ENCODE data around the genes GRB7, MED24 and NR1D1.

- PRO-cap, 3 experiments, result no peak in any of the 3 experiments
- RAMPAGE, long total RNA, 2 experiments, result no peak in any of the 2 experiments
- RRBS, result no CpG with 5 or more reads among the region's 4 CpGs
Measured at GRCh38 chr17:39406339-39407361, 5.2 kb upstream of the FBXL20 start.

- PRO-cap, 3 experiments, result no peak in any of the 3 experiments
- RAMPAGE, long total RNA, 2 experiments, result no peak in any of the 2 experiments
- RRBS, result no CpG with 5 or more reads among the region's 13 CpGs
Measured at GRCh38 chr17:39462964-39463262, 1.6 kb downstream of the CDK12 start.

GRCh38 chr17:39618471-39619184, 8.1 kb upstream of the PPP1R1B start:
- PRO-cap, 3 experiments, result no peak in any of the 3 experiments
- RAMPAGE, long total RNA, 2 experiments, result no peak in any of the 2 experiments
- RRBS, result 1% methylated on average over 13 of the region's 24 CpGs

GRCh38 chr17:39633616-39634205, 3.2 kb upstream of the STARD3 start:
- PRO-cap, 3 experiments, result no peak in any of the 3 experiments
- RAMPAGE, long total RNA, 2 experiments, result no peak in any of the 2 experiments
- RRBS, result no CpG with 5 or more reads among the region's 7 CpGs

DNA sequence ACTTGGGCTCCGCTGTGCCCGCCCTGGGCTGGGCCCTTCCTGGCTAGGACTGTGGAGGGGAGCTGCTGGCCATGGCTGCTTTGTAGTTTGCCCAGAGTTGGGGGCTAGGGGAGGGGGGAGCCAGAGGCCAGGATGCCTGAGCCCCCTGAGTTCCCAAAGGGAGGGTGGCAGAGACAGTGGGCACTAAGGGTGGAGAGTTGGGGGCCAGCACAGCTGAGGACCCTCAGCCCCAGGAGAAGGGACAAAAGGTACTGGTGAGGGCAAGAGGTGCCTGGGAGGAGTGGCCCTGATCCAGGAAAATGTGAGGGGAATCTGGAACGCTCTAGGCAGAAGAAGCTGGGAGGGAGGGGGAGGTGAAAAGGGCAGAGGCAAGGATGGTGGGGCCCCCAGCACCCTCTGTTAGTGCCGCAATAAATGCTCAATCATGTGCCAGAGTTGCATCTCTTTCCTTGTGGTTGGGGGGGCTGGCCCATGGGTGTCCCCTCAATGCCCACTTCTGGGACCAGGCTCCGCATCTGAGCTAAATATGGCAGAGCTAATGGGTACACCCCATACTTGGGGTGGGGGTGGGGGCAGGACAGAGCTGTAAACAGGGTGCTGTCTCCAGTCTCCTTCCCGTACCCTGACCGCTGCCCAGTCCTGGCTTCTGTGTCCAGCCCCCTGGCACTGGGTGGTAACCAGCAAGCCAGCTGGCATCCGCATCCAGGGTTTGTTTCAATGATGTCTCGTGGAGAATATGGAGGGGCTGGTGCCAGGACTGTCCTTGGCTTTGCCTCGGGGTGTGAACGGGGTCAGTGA, 1.2 kb downstream of the TCAP start:
- PRO-cap, 3 experiments, result no peak in any of the 3 experiments
- RAMPAGE, long total RNA, 2 experiments, result no peak in any of the 2 experiments
- RRBS, result no CpG with 5 or more reads among the region's 11 CpGs

DNA sequence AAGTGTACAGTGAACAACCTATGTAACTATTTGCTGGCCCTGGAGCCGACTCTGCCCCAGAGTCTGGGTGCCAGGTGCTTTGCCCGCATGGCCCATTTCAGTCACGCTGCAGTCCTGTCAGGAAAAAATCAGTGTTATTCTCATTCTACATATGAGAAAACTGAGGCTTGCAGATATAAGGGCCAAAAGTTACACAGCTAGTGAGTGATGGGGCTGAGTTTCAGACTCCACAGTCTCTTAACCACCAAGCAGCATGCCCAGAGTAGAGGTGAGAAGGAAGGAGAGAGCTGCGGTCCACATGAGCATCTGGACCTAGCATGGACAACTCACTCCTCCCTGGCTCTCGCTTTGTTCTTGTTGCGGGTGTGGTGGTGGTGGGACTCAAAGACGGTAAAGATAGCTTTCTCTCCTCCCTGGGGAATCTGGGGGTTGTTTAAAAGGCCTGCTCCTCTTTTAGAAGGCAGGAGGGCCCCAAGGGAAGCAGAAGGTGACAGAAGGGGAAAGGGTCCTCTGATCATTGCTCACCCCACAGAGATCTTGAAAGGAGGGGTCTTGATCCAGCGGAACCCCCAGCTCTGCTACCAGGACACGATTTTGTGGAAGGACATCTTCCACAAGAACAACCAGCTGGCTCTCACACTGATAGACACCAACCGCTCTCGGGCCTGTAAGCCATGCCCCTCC, 9.1 kb downstream of the ERBB2 start:
- PRO-cap, 3 experiments, result no peak in any of the 3 experiments
- RAMPAGE, long total RNA, 2 experiments, result no peak in any of the 2 experiments
- RRBS, result no CpG with 5 or more reads among the region's 11 CpGs

- PRO-cap, 3 experiments, result no peak in any of the 3 experiments
- RAMPAGE, long total RNA, 2 experiments, result no peak in any of the 2 experiments
- RRBS, result 95% methylated on average over 3 of the region's 23 CpGs
Measured at GRCh38 chr17:39709470-39710608, 10.0 kb downstream of the ERBB2 start.

DNA sequence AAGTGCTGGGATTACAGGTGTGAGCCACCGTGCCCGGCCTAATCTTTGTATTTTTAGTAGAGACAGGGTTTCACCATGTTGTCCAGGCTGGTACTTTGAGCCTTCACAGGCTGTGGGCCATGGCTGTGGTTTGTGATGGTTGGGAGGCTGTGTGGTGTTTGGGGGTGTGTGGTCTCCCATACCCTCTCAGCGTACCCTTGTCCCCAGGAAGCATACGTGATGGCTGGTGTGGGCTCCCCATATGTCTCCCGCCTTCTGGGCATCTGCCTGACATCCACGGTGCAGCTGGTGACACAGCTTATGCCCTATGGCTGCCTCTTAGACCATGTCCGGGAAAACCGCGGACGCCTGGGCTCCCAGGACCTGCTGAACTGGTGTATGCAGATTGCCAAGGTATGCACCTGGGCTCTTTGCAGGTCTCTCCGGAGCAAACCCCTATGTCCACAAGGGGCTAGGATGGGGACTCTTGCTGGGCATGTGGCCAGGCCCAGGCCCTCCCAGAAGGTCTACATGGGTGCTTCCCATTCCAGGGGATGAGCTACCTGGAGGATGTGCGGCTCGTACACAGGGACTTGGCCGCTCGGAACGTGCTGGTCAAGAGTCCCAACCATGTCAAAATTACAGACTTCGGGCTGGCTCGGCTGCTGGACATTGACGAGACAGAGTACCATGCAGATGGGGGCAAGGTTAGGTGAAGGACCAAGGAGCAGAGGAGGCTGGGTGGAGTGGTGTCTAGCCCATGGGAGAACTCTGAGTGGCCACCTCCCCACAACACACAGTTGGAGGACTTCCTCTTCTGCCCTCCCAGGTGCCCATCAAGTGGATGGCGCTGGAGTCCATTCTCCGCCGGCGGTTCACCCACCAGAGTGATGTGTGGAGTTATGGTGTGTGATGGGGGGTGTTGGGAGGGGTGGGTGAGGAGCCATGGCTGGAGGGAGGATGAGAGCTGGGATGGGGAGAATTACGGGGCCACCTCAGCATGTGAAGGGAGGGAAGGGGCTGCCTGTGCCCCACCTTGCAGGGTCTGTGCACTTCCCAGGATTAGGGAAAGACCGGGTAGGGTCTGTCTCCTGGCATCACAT, 5.5 kb downstream of the MIEN1 start:
- PRO-cap, 3 experiments, result no peak in any of the 3 experiments
- RAMPAGE, long total RNA, 2 experiments, result no peak in any of the 2 experiments
- RRBS, result 96% methylated on average over 5 of the region's 25 CpGs

- PRO-cap, 3 experiments, result peak in 1 of 3 experiments; most common plus-strand start chr17:39737938 (in 1); most common minus-strand start chr17:39737811 (in 1)
- RAMPAGE, long total RNA, 2 experiments, result start-site peak on the plus strand in 1 of 2 experiments, at chr17:39737895-39737987 at its widest, 6 reads per replicate
- RRBS, result no CpG with 5 or more reads among the region's 23 CpGs
Measured at GRCh38 chr17:39737209-39738058, at the start of gene GRB7. Gene GRB7 (plus strand): TSS chr17:39737938.

DNA sequence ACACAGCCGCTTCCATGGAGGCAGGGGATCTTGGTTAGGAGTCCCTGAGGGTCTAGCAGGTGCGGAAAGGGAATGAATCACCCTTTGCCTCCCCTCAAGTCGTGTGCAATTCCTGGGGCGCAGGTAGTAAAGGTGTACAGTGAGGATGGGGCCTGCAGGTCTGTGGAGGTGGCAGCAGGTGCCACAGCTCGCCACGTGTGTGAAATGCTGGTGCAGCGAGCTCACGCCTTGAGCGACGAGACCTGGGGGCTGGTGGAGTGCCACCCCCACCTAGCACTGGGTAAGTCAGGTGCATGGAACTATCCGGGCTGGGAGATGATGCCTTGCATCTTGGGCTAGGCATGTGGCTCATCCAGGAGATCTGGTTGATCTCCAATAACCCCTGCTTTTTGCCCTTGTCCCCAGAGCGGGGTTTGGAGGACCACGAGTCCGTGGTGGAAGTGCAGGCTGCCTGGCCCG, 5.1 kb downstream of the GRB7 start:
- PRO-cap, 3 experiments, result no peak in any of the 3 experiments
- RAMPAGE, long total RNA, 2 experiments, result no peak in any of the 2 experiments
- RRBS, result no CpG with 5 or more reads among the region's 15 CpGs

DNA sequence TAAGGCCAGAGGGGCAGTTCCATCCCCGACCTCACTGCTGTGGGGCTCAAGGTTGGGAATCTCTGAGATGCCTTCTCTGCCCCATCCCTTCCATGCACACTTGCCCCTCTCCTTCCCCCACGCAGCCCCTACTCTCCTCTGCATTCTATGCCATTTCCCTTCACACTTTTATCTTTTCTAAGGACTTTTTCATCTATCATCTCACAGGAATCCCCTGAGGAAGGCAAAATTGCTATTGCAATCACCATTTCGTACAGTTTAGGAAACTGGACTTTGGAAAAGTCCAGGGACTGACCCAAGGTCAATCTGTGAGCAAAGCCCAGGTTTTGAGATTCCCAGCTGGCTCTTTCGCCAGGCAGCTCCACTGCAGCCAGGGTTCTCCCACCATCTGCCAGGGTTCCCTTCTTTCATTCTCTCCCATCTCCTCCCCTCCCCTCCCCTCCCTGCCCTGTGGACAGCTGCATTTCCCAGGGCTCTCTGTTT, 12.1 kb upstream of the GSDMA start:
- PRO-cap, 3 experiments, result no peak in any of the 3 experiments
- RAMPAGE, long total RNA, 2 experiments, result no peak in any of the 2 experiments
- RRBS, result no CpG with 5 or more reads among the region's 4 CpGs

DNA sequence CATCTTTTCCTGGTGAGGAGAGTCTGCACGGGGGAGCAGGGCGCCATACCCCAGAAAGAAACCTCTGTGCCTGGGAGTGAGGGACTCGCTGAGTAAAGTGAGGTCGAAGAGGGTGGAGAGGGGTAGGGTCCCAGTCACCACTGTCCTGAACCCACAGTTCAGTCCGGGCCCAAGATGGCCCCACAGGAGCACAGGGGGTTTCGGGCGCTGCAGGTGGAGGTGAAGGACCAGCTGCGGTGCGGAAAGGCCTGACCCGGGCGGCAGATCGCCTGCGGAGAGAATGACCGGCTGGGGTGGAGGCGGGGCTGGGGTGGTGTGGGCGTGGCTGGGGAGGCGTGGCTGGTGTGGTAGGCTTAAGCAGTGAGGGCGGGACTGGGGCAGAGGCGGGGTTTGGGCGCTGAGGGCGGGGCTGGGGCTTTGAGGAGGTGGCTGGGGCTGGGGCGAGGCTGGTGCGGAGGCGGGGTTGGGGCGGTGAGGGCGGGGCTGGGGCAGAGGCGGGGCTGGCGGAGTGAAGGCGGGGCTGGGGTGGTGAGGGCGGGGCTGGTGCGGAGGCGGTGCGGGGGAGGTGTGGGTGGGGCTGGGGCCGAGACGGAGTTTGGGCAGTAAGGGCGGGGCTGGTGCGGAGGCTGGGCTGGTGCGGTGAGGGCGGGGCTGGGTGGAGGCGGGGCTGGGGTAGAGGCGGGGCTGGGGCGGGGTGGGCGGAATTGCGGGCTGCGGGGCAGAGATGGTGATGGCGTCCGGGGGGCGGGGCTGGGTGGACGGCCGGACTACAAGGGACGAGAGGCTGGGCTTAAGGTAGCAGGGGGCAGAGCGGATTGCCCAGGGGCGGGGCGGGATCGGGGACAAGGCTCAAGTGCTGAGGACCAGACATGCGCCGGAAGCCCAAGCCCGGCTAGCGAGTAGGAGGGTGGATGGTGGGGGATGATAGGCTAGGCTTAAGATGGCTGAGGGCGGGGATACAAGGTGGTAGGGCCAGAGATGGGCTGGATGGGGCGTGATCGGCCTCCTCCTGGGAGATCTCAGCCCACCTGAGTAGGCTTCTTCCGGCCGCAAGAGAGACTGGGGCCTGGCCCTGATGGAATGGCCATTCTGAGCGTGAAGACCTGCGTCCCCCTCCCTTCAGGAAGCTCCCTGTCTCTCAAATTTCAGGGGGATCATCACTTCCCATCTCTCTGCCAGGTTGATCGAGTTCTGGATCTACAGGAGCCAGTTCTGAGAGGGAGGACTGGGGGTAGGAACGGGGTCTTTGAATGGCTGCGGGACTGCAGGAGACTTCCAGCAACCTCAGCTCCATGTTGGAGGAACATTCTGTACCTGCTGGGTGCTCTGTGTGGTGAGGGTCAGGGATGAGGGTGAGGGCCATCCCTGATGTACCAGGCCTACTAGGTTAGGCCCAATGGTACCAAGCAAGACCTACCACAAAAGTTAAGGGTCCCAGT, 9.8 kb upstream of the GSDMA start:
- PRO-cap, 3 experiments, result peak in 3 of 3 experiments; most common plus-strand start position 420 of the sequence (in 2); most common minus-strand start position 282 of the sequence (in 3)
- RAMPAGE, long total RNA, 2 experiments, result no peak in any of the 2 experiments
- RRBS, result 4% methylated on average over 8 of the region's 69 CpGs

DNA sequence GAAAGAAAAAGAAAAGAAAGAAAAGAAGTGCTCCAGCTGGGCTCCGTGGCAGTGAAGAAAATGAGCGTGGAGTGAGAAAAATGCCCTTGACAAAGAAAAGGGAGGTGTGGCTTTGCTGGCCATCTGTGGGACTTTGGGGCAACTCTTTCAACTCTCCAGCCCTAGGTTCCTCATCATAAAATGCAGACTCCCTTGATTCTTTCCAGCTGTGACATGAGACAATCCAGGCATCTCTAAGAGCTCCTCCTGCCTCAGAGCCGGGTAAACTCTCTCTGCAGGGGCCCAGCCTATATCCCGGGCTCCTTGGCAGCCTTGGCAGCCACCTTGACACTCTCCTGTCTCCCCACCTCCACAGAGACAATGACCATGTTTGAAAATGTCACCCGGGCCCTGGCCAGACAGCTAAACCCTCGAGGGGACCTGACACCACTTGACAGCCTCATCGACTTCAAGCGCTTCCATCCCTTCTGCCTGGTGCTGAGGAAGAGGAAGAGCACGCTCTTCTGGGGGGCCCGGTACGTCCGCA, 2.6 kb downstream of the GSDMA start:
- PRO-cap, 3 experiments, result no peak in any of the 3 experiments
- RAMPAGE, long total RNA, 2 experiments, result no peak in any of the 2 experiments
- RRBS, result 87% methylated on average over 5 of the region's 12 CpGs

GRCh38 chr17:39982111-39982416, 1.5 kb downstream of the PSMD3 start:
- PRO-cap, 3 experiments, result no peak in any of the 3 experiments
- RAMPAGE, long total RNA, 2 experiments, result no peak in any of the 2 experiments
- RRBS, result no CpG with 5 or more reads among the region's 1 CpG

DNA sequence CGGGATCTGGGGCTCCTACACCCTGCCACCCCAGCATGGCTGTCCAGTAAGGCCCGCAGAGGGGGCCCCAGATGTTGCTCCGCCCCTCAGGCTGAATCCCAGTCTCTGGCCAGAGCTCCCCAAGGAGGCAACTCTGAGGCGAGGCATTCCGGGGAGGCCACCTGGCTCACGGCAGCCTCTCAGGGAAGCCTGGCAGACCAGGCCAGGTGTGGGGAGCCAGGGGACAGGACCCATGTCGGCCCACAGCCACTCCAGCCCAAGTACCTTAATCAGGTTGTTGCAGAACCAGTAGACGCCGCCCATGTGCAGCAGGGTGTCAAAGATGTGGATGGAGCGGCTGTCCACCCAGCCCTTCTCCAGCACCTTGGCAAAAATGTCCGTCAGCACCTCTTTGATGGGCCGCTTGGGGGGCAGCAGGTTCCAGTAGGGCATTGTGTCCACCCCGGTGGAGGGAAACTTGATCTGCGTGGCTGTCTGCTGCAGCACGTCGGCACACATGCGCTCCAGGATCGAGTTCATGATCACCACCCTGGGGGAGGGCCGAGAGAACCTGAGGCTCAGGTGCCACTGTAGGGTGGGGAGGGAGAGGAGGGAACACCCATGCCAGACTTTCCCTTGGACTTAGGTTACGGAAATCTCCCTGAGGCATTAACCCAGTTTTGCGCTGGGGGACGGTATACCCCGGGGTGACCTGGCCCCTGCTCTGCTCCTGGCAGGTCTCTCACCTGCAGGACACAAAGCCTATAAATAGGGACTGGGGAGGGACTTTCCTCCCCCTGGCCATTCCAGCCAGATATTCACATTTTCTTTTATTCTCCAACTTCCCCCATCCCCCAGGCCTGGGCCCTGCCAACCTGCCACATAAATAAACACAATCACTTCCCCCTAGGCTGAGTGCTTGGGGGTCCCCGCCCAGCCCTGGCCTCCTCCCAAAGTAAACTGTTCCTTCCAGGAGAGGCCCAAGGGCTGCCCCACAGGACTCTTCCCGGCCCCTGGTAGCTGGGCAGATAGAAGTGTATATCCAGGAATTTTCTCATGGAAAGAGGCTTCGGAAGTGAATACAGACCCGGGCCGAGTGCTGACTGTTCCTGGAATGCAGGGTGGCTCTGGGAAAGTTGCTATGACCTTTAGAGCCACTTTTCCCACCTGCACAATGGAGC, 8.0 kb downstream of the CSF3 start:
- PRO-cap, 3 experiments, result no peak in any of the 3 experiments
- RAMPAGE, long total RNA, 2 experiments, result no peak in any of the 2 experiments
- RRBS, result 66% methylated on average over 3 of the region's 28 CpGs

- PRO-cap, 3 experiments, result no peak in any of the 3 experiments
- RAMPAGE, long total RNA, 2 experiments, result no peak in any of the 2 experiments
- RRBS, result no CpG with 5 or more reads among the region's 9 CpGs
Measured at GRCh38 chr17:40032258-40033039, 17.2 kb downstream of the CSF3 start.

DNA sequence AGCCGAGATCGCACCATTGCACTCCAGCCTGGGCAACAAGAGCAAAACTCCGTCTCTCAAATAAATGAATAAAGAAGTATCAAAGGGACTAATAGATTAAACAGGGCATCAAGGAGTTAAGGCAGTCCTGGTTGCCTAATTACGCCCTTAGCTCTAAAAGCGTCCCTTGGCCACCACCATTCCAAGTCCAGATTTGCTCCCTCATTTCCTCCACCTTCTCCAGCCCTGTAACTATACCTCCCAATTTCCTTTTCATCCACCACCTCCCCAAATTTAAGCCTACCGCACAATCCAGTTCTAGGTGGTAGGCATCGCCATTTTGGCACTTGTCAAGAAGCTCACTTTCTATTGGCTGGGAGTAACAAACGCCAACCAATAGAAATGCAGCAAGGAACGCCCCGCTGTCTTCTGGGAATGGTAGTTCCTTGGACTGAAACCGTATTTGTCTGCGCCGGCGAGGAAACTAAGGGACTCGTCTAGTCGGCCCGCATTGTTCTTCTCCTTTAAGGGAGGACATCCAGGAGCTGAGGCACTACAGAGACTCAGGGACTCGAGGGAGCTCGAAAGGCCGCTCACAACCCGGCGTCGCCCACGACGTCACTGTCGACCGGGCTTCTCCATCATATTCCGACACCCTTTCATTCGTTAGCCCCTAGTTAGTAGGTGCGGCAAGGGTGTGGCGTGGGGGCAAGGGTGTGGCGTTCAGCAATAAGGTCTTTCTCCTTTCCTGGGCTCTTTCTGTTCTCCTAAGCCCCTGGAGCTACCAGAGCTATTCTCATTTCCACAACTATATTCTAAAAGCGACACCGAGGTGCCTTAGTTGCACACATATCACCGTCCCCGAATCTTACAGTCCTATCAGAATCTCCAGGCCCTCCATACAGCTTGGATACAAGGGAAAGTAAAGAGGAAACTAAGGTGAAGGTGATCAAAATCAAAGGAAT, at the start of gene MED24:
Gene MED24 (minus strand): TSS at position 331 of the 944 bp plus-strand sequence.
- PRO-cap, 3 experiments, result peak in 3 of 3 experiments; most common plus-strand start position 445 of the sequence (in 3); most common minus-strand start position 328 of the sequence (in 3)
- RAMPAGE, long total RNA, 2 experiments, result start-site peak on the plus strand in 1 of 2 experiments, centred at position 435 of the sequence, 9 reads per replicate; start-site peak on the minus strand in 1 of 2 experiments, centred at position 297 of the sequence, 127 reads per replicate
- RRBS, result no CpG with 5 or more reads among the region's 36 CpGs

DNA sequence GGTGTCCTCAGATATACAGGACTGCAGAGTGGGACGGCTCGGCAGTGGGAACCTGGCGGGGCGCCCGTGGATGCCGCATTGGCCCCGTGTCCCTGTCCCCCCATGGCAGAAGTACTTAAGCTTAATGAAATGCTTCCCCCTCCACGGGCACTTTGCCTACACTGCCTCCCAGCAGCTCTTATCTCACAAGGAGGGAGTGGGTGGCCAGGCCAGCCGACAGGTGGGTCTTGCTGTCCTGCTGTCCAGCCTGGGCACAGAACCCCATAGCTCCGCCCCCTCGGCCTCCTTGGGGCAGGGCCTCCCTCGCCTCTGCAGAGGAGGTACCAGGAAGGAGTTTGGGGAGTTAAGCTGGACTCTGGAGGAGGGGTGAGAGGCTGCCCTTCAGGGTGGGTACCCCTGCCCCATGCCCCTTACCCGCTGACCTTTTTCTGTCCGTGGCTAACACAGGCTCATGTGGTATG, 8.6 kb downstream of the THRA start:
- PRO-cap, 3 experiments, result peak in 3 of 3 experiments; most common plus-strand start position 346 of the sequence (in 3); most common minus-strand start position 229 of the sequence (in 3)
- RAMPAGE, long total RNA, 2 experiments, result no peak in any of the 2 experiments
- RRBS, result no CpG with 5 or more reads among the region's 14 CpGs

- PRO-cap, 3 experiments, result peak in 3 of 3 experiments; most common plus-strand start chr17:40100882 (in 3); most common minus-strand start chr17:40100359 (in 3)
- RAMPAGE, long total RNA, 2 experiments, result start-site peak on the plus strand in 1 of 2 experiments, at chr17:40100758-40100793 at its widest, 21 reads per replicate; start-site peak on the minus strand in 1 of 2 experiments, at chr17:40100414-40100640 at its widest, 69 reads per replicate
- RRBS, result under 1% methylated on average over 19 of the region's 54 CpGs
Measured at GRCh38 chr17:40100010-40101052, at the start of gene NR1D1. Gene NR1D1 (minus strand): TSS chr17:40100589.

DNA sequence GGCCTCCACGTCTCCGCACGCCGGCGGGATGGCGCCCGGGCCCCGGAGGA, 474 bp downstream of the MSL1 start:
- PRO-cap, 3 experiments, result no peak in any of the 3 experiments
- RAMPAGE, long total RNA, 2 experiments, result no peak in any of the 2 experiments
- RRBS, result under 1% methylated on average over 4 of the region's 8 CpGs

All from testis (tissue), 5 donors.